Astrocyte (in vitro differentiated cells and primary cell): ENCODE data around the genes KHDRBS1, CCDC28B and ZBTB8OS.

DNA sequence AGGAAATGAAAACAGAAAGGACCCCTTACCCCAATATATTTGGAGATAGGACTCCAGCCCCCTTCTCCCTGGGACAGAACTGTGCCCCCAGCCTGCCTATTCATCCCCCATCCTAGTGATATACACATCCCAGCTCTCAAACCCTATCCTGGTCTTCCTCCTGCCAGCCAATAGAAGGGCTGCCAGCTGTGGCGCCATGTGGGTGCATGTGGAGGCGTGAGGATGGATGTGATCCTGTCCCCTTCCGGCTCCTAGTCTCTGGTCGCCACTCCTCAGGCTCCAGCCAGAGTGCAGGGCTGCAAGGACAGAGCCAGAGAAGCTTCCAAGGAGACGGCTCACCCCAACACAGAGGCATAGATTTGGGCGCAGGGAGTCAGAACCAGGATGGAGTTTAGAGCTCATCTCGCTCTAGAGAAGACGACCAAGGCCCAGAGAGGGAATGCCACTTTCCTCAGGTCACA is 478 bp downstream of the COL16A1 start:
- PRO-cap, result no peak
- RRBS, 2 experiments, result no CpG with 5 or more reads among the region's 8 CpGs

- PRO-cap, result no peak
- RRBS, 2 experiments, result no CpG with 5 or more reads among the region's 3 CpGs
These were observed 34.5 kb downstream of the PTP4A2 start for GRCh38 chr1:31903786-31903998.

DNA sequence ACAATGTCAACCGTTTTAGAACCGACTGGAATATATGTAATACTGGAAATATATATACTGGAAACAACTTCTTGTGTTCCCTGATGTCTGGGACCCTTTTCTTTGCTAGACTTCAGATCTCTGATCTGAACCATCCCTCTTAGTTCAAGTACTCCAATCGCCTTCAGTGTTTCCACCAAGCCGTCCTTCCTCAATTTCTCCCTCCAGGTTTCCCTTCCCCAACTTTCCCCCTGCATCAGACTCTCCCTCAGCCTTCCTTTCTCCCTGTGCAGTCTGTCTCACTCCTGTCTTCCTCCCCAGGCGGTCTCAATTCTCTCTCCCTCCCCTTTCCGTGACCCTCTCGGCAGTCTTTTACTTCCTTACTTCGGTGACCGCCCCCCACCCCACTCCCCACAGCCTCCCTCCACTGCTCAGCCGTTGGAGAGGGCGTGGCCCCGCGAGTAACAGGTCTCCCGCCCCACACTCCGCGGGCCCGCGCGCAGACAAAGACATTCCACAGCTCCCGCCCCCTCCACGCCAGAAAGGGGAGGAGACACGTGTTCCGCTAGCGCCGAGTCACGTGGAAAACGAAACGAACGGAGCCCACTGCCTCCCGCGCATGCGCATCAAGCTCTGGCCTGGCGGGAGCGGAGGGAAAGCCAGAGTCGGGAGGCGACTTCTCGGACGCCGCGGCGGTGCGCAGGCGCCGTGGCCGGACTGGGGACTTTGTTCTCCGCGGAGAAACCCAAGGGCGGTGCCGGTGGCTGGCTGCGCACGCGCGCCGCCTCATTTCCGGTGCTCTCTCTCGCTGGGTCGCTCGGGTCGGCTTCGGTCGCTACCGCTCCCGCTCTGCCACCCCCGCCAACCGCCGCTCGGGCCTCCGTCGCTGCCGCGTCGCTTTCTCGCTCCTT is at the start of gene KHDRBS1:
Gene KHDRBS1 (plus strand): TSS at position 782 of the 890 bp plus-strand sequence.
- PRO-cap, result bidirectional peak, plus-strand start at position 784 of the sequence, minus-strand start at position 336 of the sequence
- RRBS, 2 experiments, result 1 to 2% methylated on average over 7 of the region's 73 CpGs

- PRO-cap, result no peak
- RRBS, 2 experiments, result no CpG with 5 or more reads among the region's 3 CpGs
These were observed 9.7 kb downstream of the KHDRBS1 start for GRCh38 chr1:32023377-32023816.

GRCh38 chr1:32073329-32073805 is 628 bp downstream of the TMEM39B start:
- PRO-cap, result no peak
- RRBS, 2 experiments, result no CpG with 5 or more reads among the region's 13 CpGs

GRCh38 chr1:32200086-32200928 is at the start of gene CCDC28B:
TSS of gene CCDC28B (plus strand) at chr1:32200595.
- PRO-cap, result unidirectional peak, plus-strand start at chr1:32200808
- RRBS, 2 experiments, result no CpG with 5 or more reads among the region's 31 CpGs

GRCh38 chr1:32333058-32333459 is 3.0 kb downstream of the MARCKSL1 start:
- PRO-cap, result no peak
- RRBS, 2 experiments, result no CpG with 5 or more reads among the region's 3 CpGs

DNA sequence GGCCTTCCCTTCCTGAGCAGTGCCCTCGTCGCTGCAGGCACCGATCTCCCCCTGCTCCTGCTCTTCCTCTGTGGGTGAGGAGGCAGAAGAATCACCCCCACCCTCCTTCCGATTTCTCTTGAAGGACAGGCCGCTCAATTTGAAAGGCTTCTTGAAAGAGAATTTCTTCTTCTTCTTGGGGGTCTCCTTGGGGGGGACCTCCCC is 1.4 kb downstream of the MARCKSL1 start:
- PRO-cap, result no peak
- RRBS, 2 experiments, result no CpG with 5 or more reads among the region's 5 CpGs

- PRO-cap, result no peak
- RRBS, 2 experiments, result no CpG with 5 or more reads among the region's 5 CpGs
These were observed 3.5 kb upstream of the MARCKSL1 start for GRCh38 chr1:32339414-32340008.

- PRO-cap, result unidirectional peak, plus-strand start at chr1:32351612; unidirectional peak, plus-strand start at chr1:32351658
- RRBS, 2 experiments, result 2 to 3% methylated on average over 51 to 55 of the region's 88 CpGs
These were observed 10.8 kb downstream of the FAM229A start for GRCh38 chr1:32351199-32352231.

GRCh38 chr1:32371693-32372517 is 9.6 kb downstream of the TSSK3 start:
- PRO-cap, result no peak
- RRBS, 2 experiments, result no CpG with 5 or more reads among the region's 8 CpGs

GRCh38 chr1:32378878-32379741 is 15.1 kb downstream of the BSDC1 start:
- PRO-cap, result no peak
- RRBS, 2 experiments, result no CpG with 5 or more reads among the region's 11 CpGs

DNA sequence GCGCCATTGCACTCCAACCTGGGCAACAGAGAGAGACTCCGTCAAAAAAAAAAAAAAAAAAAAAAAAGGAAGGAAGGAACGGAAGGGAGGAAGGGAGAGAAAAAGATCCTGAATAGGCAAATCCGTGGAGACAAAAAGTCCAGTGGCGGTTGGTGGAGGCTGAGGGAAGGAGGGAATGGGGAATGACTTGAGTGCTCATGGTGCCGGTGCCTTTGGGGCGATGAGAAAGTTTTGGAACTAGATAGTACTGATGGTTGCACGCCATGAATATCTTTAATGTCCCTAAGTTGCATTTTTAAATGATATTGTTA is 35.1 kb downstream of the ZBTB8B start:
- PRO-cap, result no peak
- RRBS, 2 experiments, result no CpG with 5 or more reads among the region's 8 CpGs

GRCh38 chr1:32650161-32651080 is at the start of gene ZBTB8OS:
TSS of gene ZBTB8OS (minus strand) at chr1:32650550.
- PRO-cap, result bidirectional peak, plus-strand start at chr1:32650630, minus-strand start at chr1:32650541; bidirectional peak, plus-strand start at chr1:32651241, minus-strand start at chr1:32650994
- RRBS, 2 experiments, result no CpG with 5 or more reads among the region's 53 CpGs

DNA sequence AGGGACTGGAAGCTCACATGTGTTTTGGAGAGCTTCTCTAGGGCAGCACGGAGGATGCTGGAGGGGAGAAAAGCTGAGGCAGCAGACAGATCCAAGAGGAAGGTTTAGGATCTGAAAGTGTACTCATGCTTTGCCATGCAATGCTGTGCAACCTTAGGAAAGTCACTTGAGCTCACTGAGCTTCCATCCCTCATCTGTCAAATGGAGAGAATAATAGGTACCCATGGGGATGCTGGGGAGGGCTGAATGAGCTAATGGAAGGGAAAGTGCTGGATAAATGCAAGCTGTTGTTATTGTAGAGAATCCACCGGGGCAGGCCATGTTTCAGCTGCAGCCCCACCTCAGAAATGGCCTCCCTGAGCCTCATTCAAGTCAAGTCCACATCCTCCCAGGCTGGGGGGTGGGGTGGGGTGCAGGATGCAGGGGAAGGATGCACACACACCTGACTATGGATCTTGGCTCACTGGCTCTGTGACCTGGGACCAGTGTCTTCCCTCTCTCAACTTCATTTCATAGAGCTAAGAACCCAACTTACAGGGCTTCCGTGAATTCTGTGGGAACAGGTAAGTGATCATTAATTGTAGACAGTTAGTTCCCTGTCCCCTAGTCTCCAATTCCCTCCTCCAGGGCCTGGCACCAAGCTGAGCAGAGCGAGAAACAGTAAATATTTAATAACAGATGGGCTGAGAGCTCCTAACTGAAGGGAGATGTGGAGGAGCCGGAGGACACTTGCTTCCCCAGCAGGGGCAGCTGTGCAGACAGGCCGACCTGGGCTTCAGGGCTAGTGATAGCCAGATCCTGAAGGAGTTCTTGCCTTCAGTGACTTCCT is 12.7 kb upstream of the KIAA1522 start:
- PRO-cap, result no peak
- RRBS, 2 experiments, result no CpG with 5 or more reads among the region's 6 CpGs

GRCh38 chr1:32770214-32770740 is 28.6 kb downstream of the KIAA1522 start:
- PRO-cap, result no peak
- RRBS, 2 experiments, result 81 to 89% methylated on average over 5 to 8 of the region's 25 CpGs

DNA sequence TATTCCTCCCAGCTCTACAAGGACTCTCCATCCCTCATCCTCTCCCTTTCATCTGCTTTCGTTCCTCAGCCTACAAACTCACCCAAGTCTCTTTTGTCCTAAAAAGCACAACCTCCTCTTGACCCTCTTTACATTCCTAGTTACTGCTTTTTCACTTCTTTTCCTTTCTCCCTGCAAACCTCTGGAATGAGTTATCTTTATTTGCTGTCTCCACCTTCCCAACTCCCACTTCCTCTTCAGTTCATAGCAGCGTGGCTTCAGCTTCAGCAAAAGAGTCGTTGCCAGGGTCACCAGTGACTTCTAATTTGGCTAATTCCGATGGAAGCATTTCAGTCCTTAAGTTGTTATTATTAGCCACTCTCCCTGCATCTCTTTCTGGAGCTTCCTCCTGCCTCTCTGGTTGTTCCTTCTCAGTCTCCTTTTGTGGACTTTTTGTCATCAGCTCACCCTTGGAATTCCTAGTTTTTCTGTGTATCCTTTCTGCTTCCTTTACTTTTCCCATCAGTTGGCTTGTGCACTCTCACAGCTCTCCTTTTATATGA is 6.3 kb upstream of the TMEM54 start:
- PRO-cap, result no peak
- RRBS, 2 experiments, result no CpG with 5 or more reads among the region's 4 CpGs

DNA sequence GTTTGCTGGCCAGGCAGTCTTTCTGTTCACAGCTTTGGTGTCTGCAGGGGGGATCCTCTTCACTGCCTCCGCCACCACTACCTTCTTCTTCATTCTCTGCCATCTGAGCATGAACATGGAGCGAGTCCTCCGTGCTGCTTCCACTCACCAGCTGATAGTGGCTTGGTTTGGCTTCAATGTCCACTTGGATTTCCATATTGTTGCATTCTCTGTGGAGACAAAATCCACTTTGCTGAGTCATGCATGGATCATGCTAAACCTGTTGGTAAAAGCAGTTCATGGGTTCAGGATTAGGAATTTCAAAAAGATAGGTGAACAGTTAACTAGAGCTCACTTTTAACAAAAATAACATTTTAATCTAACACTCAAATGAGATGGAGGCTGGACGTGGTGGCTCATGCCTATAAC is 27.6 kb downstream of the RNF19B start:
- PRO-cap, result no peak
- RRBS, 2 experiments, result no CpG with 5 or more reads among the region's 4 CpGs

DNA sequence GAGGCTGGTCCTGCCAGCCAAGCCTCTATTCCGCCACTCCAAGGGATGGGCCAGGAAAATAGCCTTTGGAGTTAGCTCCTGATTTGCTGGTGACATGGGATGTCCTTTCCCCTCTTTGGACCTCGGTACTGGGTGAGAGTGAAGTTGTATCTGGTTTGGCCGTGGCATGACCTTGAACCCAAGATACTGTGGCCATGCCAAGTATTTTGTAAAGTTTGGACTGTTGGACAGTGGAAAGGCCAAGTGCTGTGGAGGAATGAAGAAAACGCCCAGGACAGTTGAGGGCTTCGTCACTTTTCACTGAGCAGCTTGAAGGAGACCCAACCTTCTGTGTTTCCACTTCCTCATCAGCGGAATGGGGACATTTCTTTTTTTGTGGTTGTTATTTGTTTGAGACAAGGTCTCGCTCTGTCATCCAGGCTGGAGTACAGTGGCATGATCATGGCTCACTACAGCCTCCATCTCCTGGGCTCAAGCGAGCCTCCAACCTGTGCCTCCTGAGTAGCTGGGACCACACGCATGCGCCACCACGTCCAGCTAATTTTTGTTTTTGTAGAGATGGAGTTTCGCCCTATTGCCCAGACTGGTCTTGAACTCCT is 28.5 kb upstream of the RNF19B start:
- PRO-cap, result no peak
- RRBS, 2 experiments, result no CpG with 5 or more reads among the region's 12 CpGs

DNA sequence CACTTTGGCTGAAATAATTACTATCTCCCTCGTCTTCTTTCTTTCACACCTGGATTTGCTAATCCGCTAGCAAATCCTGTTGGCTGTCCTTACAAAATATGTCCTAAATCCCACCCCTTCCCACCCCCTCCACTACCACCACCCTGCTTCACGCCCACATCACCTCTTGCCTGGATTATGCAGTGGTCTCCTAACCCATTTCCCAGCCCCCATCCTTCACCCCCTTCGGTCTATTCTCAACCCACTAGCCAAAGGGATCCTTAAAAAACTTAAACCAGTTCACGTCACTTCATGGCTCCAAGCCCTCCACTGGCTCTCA is 25.1 kb downstream of the TRIM62 start:
- PRO-cap, result no peak
- RRBS, 2 experiments, result no CpG with 5 or more reads among the region's 5 CpGs